Subcutaneous adipose tissue (tissue), 3 donors: Measurements from ENCODE around the genes DRD2 and TMPRSS5.

DNA sequence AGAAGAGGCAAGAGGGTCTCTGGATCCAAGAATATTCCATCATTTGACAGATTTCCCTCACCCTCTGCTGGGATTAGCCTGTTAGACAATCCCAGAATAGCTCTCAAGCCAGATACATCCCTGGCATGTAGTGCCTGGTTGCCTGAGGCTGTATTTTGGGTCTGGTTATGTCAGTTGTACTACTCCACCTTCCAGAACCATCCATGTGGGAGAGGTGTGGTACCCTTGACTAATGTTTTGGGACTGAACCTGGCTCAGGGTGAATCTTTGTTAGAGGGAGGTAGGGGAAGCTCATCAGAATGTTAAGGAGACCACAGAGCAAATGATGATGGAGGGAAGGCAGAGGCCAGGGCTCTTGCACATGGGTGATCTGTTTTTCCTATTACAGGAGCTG lies 5.2 kb downstream of the C11orf52 start:
- PRO-cap: no peak
- RAMPAGE, long total RNA, 3 experiments: no peak in any of the 3 experiments

- PRO-cap: no peak
- RAMPAGE, long total RNA, 3 experiments: no peak in any of the 3 experiments
Observed at GRCh38 chr11:112085649-112086594, 634 bp downstream of the TIMM8B start.

DNA sequence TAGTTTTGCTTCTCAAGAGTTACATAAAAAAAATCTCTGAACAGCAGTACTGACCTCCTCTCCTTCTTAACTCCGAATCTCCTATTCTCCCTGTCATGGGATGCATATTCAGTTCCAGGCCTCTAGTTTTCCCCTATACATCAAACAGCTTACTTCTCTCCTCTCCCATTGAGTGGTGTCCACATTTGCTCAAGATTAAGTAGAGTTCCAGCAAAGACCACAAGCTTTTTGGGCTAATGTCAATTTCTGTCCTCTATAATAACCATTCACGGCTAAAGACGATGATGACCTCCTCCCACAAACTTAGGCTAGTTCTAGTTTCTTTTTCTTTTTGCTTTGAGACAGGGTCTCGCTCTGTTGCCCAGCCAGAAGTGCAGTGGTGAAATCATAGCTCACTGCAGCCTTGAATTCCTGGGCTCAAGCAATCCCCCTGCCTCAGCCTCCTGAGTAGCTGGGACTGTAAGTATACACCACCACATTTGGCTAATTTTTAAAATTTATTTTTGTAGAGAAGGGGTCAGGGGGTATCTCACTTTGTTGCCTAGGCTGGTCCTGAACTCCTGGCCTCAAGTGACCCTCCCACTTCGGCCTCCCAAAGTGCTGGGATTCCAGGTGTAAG lies 19.9 kb downstream of the IL18 start:
- PRO-cap: no peak
- RAMPAGE, long total RNA, 3 experiments: no peak in any of the 3 experiments

DNA sequence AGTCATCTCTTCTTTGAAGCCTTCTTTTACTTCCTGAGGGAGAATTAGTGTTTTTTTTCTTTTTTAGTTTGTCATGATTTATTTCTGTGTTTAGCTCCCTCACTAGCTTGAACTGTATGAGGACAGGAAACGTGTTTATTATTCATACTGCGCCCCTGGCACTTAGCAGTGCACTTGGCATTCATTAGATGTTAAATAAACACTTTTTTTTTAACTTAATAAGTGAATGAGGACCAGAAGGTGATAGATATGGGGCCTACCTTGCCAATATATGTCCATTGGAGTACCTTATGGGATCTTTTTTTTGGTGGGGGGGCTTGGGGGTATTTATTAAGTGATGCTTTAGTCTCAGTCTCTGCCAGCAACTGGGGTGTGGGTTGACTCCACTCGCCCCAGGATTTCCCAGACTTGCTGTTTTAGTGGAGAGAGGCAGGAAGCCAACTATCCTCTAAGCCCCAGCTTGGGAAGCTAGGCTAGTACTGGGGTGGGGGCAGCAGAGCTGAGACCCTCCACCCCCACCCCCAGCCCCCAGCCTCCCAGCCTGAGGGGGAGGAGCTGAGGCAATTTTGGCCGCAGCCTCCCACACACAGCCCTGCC lies 4.6 kb upstream of the PTS start:
- PRO-cap: no peak
- RAMPAGE, long total RNA, 3 experiments: no peak in any of the 3 experiments

DNA sequence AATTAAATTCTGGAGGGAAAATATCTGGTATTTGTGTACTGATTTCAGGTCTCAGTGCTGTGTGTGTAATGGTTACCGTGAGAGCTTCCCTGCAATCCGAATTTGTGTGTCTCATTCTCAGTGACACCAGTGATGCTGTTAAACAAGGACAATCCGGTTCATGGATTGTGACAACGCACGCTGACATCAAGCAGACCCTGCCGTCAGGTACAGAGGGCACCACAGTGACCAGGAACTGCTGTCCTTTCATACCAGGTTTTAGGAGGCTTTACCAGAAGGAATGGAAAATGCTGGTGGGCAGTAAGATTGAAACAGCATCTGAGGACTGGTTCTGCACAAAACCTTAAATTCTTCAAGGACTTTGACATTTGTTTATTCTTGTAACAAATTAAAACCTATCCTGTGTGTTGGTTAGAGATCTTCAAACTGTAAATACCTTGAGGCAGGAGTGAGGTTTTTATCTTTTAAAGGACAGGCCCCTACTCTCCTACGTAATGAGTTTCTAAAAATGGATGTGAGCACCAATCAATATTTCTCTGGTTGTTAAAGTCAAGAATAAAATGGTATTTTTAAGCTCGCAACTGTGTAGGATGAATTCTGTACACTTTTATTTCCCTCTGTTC lies 30.6 kb upstream of the PLET1 start:
- PRO-cap: no peak
- RAMPAGE, long total RNA, 3 experiments: no peak in any of the 3 experiments

DNA sequence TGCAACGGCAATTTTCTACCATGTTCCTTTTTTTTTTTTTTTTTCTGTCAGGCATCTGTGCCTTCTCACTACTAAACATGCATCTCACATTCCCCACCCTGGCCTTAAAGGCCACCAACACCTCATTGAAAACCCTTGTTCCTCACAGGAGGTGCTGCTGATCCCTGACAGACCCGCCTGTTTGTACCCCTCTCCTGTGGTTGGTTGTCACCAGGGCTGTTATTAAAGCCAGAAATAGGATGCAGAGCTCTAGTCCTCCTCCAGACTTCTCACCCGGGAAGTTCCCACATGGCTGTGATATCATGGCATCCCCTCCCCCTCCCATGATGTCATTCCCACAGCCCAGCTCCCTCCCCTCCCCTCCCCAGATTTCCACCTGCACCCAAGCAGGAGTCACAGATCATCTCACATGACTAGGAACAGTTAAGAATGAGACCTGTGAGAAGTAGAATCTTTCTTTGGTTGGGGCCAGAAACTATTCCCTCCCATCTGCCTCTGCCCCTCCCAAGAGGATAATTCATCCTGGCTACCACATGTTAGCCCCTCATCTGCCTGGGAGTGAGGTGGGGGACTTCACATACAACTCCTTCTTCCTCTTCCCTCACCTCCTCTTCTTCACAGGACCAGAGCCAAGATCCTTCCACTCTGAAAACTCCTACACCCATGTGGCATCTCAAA lies 302.6 kb upstream of the NCAM1 start:
- PRO-cap: no peak
- RAMPAGE, long total RNA, 3 experiments: no peak in any of the 3 experiments

- PRO-cap: no peak
- RAMPAGE, long total RNA, 3 experiments: no peak in any of the 3 experiments
Observed at GRCh38 chr11:113242788-113243573, 71.4 kb upstream of the TTC12 start.

DNA sequence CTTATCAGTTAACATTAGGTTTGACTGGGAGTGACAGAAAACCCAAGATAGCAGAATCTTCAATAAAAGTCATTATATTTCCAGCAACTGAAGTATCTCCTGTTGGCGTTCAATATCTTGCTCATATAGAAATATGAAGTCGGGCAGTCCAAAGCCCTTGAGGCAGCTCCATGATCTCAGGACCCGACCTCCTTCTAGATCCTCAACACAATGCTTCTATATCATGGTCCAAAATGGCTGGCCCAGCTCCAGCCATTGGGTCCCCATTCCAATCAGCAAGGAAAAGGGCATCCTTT lies 4.7 kb upstream of the TTC12 start:
- PRO-cap: no peak
- RAMPAGE, long total RNA, 3 experiments: no peak in any of the 3 experiments

- PRO-cap: no peak
- RAMPAGE, long total RNA, 3 experiments: no peak in any of the 3 experiments
Observed at GRCh38 chr11:113324400-113325012, 10.1 kb downstream of the TTC12 start.

DNA sequence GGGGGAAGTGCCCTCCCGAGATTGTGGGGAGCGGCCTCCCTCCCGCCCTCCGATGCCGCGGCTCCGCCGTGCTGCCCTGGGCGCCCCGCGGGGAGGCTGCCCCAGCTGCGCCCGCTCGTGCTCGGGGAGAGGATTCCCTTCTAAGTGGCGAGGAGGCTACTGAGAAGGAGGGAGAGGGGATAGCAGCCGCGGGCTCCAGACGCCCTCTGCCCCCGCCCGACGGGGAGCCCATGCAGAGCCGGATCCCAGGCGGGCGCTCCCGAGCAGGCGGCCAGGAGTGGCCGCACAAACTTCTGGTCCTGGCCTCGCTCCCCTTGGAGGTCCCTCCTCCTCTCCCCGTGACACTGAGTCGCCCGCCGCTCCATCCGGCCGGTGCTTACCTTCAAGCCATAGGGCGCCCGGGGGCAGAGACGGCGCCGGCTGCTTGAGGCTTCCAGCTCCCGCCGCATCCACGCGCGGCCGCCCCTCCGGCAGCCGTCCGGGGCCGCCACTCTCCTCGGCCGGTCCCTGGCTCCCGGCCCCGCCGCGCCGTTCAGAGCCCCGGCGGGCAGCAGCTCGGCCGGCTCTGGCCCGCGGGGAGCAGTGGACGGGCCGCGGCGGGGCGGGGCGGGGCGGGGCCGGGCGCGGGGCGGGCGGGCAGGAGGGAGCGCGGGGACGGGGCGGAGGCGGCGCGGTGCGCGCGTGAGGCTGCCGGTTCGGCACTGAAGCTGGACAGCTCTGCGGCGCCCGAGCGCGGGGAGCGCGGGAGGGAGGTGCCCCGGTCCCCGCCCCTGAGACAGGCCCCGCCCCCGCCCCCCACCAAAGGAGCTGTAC lies at the start of gene DRD2:
Gene DRD2 (minus strand): TSS at position 703 of the 813 bp plus-strand sequence.
- PRO-cap: no peak
- RAMPAGE, long total RNA, 3 experiments: no peak in any of the 3 experiments

- PRO-cap: no peak
- RAMPAGE, long total RNA, 3 experiments: no peak in any of the 3 experiments
Observed at GRCh38 chr11:113690652-113691360, 15.3 kb downstream of the TMPRSS5 start.

GRCh38 chr11:113706049-113706760 lies at the start of gene TMPRSS5:
Gene TMPRSS5, minus strand, starts transcription at chr11:113706308.
- PRO-cap: no peak
- RAMPAGE, long total RNA, 3 experiments: start-site peak on the minus strand in 1 of 3 experiments, at chr11:113706353-113706454 at its widest, 6 reads per replicate

DNA sequence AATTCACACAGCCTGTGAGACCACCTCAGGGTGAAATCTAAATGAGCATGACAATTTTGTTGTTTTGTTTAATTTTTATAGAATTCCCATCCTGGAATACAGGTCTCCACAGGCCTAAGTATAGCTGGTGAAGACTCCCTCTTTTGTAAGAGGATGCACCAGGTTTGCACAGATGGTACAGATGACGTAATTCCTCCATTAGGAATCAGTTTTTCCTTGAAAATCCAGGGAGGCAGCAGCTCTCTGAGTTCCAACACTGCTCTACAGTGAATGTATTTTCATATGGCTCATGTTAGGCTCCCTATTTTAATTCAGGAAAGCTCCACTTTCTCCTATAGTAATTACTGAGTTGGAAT lies 47.2 kb downstream of the USP28 start:
- PRO-cap: no peak
- RAMPAGE, long total RNA, 3 experiments: no peak in any of the 3 experiments

DNA sequence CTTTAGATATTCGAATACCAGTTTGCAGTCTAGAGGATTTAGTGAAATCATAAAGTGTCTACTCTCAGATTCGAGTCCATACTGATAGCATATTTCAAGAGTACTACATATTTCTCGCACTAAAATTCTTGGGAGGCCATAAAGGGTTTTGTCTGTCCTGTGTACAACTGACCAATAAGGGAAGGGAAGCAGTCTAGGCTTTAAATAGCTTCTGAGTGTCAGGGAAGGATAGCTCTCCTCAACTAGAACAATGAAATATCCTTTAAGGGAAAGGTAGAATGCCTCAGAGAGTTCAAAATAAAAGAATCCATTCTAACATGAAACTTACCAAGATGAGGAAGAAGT lies 2.6 kb downstream of the USP28 start:
- PRO-cap: no peak
- RAMPAGE, long total RNA, 3 experiments: no peak in any of the 3 experiments

DNA sequence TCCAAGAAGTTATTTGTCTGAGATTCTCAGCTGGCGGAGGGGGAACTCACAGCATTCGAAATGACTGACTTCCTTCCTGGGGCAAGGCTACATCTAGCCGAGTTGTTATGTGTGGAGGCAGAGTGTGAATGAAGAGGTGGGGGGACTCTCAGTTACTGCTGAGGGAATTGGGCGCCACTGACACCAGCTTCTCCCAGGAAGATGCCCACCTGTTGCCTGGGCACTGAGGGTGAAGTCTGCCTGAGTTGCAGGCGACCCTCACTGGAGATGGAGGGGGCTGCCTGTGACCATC lies 5.9 kb downstream of the HTR3A start:
- PRO-cap: no peak
- RAMPAGE, long total RNA, 3 experiments: no peak in any of the 3 experiments

- PRO-cap: no peak
- RAMPAGE, long total RNA, 3 experiments: no peak in any of the 3 experiments
Observed at GRCh38 chr11:114060090-114060464, 566 bp downstream of the ZBTB16 start.

- PRO-cap: no peak
- RAMPAGE, long total RNA, 3 experiments: no peak in any of the 3 experiments
Observed at GRCh38 chr11:114067000-114067512, 7.5 kb downstream of the ZBTB16 start.

DNA sequence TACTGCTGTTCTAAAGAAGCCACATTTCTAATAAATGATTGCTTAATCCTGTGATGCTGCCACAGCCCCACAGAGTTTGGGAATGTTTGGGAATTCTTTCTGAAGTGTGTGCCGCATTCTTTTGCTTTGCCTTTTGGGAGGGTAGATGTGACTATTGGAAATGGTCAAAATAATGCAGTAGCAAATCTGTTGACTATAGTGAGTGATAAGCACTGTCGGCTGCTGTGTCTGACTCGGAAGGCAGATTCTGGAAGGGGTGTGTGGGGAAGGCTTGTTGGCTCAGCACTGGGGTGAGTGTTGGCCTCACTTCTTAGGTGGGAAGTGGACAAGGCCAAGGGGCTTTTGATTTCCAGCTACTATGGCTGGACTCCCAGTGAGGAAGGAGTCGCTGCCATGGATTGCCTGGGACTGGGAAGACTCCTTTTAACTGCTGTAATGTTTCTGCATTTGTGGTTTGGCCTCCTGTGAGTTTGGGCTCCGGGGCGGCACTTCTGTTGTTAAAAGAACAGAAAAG lies 20.0 kb downstream of the ZBTB16 start:
- PRO-cap: no peak
- RAMPAGE, long total RNA, 3 experiments: no peak in any of the 3 experiments

DNA sequence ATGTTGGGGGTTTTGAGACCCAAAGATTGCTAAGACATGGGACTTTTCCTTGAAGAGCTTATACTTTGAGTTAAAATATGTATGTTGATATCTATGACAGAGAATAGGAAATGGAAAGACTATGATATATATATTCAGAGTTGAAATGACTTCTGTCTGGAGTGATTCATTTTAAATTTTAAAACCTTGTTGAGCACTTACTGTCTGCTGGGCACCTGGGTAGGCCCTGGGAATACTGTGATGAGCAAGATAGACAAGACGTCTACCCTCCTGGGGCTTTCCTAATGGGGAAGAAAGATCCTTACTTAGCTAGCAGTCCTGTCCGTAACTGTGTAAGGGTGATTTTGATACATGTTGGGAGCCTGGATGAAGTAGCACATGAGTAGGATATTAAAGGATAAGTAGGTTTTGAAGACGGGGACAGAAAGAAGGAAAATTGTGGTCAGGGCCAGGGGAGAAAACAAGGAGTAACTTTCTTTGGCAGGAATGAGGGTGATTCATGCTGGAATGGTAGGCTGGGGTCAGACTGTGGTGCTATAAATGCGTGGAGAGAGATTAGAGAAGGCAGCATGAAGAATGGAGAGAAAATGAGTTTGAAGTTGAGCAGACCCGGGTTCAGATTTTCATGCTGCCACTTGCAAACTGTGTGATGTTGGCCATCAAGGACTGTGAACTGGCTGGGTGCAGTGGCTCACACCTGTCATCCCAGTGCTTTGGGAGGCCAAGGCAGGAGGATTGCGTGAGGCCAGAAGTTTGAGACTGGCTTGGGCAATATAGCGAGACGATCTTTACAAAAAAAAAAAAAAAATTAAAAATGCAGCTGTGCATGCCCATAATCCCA lies 22.0 kb downstream of the ZBTB16 start:
- PRO-cap: bidirectional peak, plus-strand start at position 547 of the sequence, minus-strand start at position 330 of the sequence
- RAMPAGE, long total RNA, 3 experiments: no peak in any of the 3 experiments

GRCh38 chr11:114133886-114134343 lies 74.4 kb downstream of the ZBTB16 start:
- PRO-cap: no peak
- RAMPAGE, long total RNA, 3 experiments: no peak in any of the 3 experiments